Colic lymph node (tissue), 1 donor: ENCODE measurements around a stretch of chr7.

GRCh38 chr7:134781046-134781922 is 1.9 kb downstream of the CALD1 start:
- PRO-cap: no peak

DNA sequence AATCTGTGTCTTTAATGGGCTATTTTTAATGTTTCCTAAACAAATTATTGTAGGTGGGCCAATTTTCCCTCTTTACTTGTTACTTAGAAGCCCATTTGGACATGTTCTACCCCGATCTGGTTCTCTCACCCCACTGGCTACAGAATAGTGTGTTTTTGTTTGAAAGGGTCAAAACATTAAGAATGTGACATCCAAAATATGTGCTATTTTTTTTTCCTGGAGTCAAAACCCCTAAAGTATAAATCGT is 32.2 kb downstream of the CALD1 start:
- PRO-cap: no peak

GRCh38 chr7:134826139-134826531 is 46.7 kb downstream of the CALD1 start:
- PRO-cap: no peak

DNA sequence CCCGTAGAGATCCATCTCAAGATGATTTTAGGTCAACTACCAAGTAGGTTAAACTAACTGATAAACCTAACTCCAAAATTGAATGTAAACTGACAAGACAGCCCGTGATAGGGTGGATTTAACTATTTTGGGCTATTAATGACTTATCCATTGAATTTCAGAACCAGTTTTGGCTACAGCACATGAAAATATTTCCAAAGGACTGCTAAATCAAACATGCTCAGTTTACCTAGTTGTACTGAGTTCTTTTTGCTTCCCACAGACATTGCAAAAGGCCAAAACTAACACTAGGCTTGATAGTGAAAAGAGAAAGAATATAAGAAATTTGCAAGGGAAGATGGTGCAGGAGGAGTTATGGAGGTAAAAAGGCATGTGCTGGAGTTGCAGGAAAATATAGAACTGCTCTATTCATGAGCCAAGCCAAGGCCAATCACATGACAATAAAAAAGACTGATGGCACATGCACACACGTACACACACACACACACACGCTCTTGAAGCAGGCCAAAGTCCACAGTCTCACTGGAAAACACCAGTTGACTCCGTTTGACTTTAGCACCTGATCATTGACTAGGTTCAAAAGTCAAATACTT is 76.0 kb upstream of the AGBL3 start:
- PRO-cap: no peak

DNA sequence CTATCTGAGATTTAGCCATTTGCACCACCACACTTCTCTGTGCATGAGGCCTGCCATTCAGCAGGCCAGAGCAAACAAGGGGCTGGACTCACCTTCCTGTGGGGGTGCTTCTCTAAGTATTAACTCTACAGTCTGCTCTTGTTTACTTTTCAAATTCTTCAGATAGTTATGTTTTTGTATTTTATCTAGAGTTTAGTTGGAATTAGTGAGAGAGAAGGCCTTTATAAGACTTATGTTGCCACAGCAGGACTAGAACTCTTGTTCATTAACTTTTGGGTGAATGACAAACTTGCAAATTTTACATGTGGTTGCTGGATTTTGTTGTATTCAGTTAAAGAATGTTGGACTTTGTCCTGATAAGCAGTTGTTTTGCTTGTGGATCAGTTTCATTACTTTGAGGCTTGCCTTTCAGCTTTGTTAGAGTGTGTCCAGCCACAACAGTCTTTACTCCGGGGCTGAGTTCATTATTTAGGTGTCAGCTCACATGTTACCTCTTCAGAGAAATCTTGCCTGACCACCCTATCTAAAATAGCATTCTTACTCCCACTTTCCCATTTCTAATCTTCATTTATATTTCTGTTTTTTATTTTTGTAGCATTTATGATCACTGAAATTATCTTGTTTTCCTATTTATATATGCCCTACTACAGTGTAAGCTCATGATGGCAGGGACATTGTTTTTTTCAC is 5.7 kb downstream of the AGBL3 start:
- PRO-cap: no peak

- PRO-cap: no peak
Observed at GRCh38 chr7:134993755-134994439, 7.6 kb downstream of the AGBL3 start.

DNA sequence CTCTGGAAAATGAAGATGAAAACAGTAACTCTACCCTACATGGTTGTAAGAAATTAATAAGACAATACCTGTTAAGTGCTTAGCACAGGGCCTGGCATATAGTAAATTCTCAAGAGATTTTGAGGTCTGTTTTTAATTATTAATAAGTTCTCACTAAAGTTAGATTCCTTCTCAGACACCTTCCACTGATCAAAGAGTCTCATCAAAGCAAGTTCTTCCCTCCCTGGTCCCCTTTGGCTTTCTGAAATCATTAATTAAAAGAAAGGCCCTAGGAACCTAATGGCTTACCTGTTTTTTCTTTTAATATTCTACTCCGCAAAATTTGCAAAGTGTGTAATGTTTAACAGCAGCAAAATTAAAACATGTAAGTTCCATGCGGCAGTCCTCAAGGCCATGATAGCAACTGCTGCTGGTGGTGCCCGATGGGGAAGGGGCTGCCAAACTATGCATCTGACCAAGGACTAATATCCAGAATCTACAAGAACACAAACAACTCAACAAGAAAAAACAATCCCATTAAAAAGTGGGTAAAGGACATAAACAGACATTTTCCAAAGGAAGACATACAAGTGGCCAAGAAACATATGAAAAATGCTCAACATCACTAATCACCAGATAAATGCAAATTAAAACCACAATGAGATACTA is 4.7 kb downstream of the TMEM140 start:
- PRO-cap: no peak

DNA sequence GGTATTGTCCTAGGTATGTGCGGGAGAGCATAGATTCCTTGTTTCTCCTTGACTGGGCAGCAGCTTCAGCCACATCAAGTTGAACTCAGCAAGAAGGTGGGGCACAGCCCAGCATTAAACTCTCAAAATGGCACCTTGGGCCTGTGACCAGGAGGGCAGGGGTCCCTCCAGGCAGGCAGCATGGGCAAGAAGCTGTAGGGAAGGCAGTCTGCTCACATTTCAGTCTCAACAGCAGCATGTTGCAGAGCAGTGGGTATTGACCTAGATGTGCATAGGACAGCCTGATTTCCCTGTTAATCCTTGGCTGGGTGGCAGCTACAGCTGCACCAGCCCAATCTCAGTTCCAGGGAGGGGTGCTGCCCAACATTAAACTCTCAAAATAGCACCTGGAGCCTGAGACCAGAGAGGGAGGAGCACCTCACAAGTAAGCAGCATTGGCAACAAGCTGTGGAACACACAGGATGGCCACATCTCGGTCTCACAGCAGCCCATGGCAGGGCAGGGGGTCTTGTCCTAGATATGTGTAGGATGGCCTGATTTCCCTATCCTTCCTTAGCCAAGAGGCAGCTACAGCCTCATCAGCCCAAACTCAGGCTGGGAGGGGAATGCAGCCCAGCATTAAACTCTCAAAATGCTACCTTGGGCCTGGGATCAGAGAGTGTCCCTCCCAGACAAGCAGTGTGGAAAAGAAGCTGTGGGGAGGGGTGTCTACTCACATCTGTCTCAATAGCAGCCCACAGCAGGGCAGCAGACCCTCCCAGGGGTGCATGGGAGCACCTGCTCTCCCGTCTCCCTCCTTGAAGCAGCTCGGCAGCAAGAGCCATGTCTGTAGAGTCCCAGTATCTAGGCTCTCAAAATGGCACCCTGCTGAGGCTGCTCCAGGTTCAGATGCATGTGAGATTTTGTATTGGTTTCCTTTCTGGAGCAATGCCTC is 10.4 kb downstream of the TMEM140 start:
- PRO-cap: no peak

- PRO-cap: no peak
Observed at GRCh38 chr7:135164097-135165027, 6.1 kb downstream of the CYREN start.

DNA sequence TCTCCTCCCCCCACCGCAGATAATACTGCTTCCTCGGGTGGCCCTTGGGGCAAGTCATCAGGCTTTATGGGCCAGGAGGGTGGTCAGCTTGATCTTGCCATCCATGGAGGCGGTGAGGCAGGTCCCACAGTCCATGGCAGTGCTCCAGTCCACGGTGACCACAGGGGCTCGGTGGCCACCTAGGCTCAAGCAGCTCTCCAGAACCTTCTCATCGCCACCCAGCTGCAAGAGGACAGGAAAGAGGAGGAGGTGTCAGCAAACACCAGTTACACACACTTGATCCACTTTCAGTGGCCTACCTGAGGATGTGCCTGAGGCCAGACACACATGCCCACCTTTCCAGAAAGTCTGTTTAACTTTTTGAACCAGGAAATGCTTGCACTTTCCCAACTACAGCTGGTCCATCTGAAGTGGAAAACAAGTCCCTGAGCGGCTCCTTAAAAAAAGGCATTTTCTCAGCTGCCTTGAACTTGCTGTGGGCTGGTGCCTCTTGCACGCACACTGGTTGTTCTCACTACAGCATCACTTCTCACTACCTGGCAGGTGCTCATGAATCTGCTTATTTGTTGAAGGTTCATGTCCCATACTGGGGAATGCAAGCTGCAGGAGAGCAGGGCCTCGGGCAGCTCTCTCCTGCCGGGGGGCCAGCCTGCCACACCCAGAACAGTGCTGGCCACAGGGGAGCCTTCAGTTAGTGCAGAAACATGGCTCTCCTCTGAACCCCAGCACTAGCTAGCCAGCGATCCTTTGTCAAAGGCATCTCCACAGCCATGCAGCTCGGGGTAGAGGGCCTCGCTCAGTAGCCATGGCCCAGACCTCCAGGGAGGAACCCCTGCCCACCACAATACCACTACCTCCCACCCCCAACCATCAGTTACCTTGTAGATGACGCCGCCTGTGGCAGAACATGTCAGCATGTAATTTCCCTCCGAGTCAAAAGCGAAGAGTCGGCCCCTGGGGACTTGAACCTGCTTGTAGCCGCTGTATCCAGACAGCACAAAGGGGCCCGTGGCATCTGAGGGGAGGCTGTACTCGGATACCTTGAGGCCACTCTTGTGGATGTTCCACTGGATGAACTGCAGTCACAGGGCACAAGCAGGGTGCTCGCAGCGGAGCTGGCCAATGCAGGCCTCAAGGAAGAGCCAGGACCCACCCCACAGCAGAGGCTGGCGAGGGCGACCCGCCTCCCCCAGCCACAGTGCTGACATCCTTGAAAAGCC is 16.0 kb upstream of the CYREN start:
- PRO-cap: no peak

GRCh38 chr7:135215185-135215639 is 3.9 kb upstream of the WDR91 start:
- PRO-cap: no peak

- PRO-cap: no peak
Observed at GRCh38 chr7:135685214-135685659, 22.9 kb downstream of the STMP1 start.

DNA sequence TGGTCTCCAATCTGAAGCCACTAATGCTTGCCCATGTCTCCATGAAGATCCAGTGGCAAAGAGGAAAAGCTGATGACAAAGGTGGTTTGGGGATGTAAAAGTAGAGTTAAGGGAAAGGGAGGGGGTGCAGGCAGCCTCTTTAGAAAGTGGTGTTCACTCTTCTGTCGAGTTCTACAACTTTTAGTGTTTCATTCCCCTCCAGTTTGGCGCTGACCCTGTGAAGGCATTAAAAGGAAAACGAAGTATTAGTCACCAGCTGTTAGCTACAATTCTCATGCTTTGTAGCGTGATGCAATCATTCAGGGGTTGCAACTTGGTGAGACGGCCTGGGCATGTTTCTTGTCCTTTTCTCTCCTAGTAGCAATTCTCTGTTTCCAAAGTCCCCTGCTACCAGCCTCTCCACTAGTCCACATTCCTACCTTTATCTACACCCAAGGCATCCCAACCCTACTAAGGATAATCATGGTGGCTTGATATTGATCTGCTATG is 33.6 kb upstream of the DGKI start:
- PRO-cap: no peak

DNA sequence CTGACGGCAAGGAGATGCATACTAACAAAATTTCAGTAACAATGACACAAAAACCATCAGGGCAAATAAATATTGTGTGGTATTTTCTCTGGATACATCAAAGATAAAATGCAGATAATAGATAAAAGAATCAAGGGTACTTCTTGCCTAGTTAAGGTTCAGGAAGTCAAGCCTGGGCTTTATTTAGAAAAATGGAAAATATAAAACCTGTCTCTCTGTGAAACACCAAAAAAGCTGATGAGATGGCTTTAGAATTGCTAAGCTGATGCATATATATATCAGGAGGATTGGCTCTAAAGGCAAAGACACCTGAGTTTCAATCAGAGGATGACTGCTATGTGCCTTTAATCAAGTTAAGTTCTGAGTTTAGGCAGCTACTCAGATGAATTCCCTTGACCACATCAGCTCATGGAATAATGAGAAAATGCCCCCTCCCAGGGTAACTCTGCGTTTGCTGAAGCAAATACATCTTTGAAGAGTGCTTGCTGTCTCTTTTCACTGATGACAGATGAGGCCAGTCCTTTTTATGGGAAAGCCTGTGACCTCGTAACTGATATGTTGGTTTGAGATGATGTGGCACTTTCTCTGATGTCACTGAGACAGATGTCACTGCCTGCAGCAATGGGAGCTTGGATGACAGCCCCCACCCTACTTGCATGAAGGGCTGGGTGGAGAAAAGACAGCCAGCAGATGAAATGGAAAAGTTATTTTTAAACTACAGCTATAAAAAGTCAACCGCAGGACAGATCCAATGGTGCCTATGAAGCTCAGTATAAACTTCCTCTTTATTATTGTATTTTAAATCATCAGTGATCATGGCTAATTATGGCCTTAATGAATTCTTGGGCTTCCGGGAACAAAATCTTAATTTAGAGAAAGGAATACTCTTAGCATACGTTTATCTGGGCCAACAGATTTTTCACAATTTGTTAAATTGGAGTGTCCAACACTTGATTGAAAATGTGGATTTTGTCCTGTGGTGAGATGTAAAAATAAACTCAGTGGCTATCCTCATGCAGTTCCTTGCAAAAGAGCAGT is 43.7 kb upstream of the DGKI start:
- PRO-cap: no peak

- PRO-cap: no peak
Observed at GRCh38 chr7:138064913-138065599, 11.2 kb upstream of the AKR1D1 start.

- PRO-cap: no peak
Observed at GRCh38 chr7:138309037-138309284, 151.1 kb upstream of the TRIM24 start.

DNA sequence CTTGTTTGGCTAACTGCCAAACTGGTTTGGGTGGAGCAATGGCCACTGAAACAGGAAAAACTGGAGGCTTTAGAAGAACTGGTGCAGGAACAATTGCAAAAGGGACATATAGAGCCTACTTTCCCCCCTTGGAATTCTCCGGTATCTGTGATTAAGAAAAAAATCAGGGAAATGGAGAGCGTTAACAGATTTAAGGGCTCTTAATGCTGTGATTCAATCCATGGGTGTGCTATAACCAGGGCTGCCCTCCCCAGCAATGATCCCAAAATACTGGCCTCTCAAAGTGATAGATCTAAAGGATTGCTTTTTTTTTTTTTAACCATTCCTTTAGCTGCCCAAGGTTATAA is 117.9 kb upstream of the TRIM24 start:
- PRO-cap: no peak

DNA sequence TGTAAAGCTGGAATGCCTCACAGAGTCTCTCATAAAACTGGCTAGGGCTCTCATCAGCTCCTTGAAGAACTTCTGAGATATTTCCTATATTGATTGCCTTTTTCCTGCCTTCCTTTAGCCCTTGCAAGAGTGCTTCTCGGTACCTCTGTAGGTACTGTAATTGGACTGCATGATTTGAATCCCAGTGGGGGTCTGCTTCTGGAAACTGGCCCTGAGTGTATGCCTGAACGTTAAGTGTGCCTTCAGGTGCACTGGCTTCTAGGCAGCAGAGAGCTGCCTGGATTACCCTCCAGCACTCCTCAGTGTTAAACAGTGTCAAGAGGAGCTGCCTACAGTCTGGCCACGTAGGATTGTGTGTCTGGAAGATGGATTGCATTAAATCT is 103.6 kb downstream of the TRIM24 start:
- PRO-cap: no peak

DNA sequence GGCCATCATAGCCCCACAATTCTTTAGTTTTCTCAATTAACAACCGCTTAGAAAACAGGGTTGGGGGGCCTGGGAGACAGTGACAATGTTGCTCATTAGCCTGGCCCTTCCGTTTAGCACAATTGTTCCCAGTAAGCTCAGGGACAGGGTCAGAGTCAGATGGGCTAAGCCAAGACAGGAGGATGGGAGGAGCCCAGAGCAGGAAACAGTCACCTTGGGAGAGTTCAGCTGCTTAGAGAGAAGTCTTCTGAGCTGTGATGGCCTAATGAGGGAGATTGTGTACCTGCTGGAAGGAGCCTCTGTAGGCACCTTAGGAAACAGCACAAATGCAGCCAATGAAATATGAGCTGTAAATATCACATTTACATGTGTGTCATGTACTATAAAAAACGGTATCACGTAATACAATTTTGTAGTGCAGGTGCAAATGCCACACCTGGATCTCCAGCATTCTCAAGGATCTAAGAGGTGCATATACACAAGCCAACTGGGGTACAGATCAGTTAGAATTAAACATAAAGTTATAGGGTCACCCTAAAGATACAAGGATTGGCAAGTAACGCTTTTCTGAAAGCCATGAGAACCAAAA is 35.8 kb downstream of the SVOPL start:
- PRO-cap: no peak

GRCh38 chr7:138776017-138776603 is 21.7 kb upstream of the TMEM213 start:
- PRO-cap: no peak